ENCODE measurements around a stretch of chr18.

GRCh38 chr18:79961719-79962234 is 2.7 kb upstream of the HSBP1L1 start:
- RRBS = no CpG with 5 or more reads among the region's 17 CpGs

DNA sequence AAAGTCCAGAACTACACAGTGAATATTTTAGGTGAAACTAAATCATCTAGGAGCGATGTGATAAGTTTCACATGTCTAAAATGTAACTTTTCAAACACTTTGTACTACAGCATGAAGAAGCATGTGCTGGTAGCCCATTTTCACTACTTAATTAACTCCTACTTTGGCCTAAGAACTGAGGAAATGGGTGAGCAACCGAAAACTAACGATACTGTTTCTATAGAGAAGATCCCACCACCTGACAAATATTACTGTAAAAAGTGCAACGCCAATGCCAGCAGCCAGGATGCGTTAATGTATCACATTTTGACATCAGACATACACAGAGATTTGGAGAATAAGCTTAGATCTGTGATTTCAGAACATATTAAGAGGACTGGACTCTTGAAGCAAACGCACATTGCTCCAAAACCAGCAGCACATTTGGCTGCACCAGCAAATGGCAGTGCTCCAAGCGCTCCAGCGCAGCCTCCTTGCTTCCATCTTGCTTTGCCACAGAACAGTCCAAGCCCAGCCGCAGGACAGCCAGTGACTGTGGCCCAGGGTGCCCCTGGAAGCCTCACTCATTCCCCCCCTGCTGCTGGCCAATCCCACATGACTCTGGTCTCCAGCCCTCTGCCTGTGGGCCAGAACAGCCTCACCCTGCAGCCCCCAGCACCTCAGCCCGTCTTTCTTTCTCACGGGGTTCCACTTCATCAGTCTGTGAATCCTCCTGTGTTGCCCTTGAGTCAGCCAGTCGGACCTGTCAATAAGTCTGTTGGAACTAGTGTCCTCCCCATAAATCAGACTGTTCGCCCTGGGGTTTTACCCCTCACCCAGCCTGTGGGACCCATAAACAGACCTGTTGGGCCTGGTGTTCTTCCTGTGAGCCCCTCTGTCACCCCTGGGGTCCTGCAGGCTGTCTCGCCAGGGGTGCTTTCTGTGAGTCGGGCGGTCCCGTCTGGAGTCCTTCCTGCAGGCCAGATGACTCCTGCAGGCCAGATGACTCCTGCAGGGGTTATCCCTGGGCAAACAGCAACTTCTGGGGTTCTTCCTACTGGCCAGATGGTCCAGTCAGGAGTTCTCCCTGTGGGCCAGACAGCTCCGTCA is 27.1 kb downstream of the ADNP2 start:
- RRBS = no CpG with 5 or more reads among the region's 18 CpGs

GRCh38 chr18:80148966-80149439 is 39.9 kb downstream of the ADNP2 start:
- RRBS = no CpG with 5 or more reads among the region's 10 CpGs

DNA sequence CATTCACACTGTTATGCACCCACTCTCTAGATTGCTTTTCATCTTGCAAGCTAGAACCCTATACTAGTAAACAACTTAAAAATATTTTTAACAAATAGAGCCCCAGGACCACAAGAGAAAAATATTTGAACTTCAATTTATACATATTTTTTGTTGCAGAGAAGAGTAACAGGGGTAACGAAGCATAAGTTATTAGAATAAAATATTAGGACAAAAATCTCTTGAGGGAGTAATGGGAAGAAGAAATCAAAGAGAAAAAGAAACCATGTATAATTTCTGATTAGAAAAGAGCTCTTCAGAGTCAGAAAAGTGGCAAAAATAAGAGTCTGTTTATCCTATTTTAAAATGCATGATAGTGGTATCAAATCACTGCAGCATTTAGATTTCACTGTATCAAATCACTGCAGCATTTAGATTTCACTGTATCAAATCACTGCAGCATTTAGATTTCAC is 39.6 kb downstream of the PARD6G start:
- RRBS = no CpG with 5 or more reads among the region's 1 CpG